ENCODE measurements around a stretch of chr11.

GRCh38 chr11:75208930-75209831, 31.4 kb upstream of the TPBGL start:
- RAMPAGE, long total RNA, result no peak
- RRBS, result no CpG with 5 or more reads among the region's 5 CpGs
PRO-cap:
- standard, result no peak
- CoPRO, capped RNA only, 2 experiments, result no peak in any of the 2 experiments
- CoPRO, capped and uncapped RNA, 2 experiments, result no peak in any of the 2 experiments
- CoPRO, uncapped RNA only, 2 experiments, result no peak in any of the 2 experiments
CAGE:
- cytosol, long polyA plus RNA, result no peak
- long polyA plus RNA, result no peak
- nucleolus, long total RNA, result no peak
- nucleus, long polyA plus RNA, result no peak

GRCh38 chr11:75261915-75262327, 21.3 kb downstream of the TPBGL start:
- RAMPAGE, long total RNA, result no peak
- RRBS, result no CpG with 5 or more reads among the region's 6 CpGs
PRO-cap:
- standard, result no peak
- CoPRO, capped RNA only, 2 experiments, result no peak in any of the 2 experiments
- CoPRO, capped and uncapped RNA, 2 experiments, result no peak in any of the 2 experiments
- CoPRO, uncapped RNA only, 2 experiments, result peak in 1 of 2 experiments; most common minus-strand start chr11:75262124 (in 1)
CAGE:
- cytosol, long polyA plus RNA, result no peak
- long polyA plus RNA, result no peak
- nucleolus, long total RNA, result no peak
- nucleus, long polyA plus RNA, result no peak

DNA sequence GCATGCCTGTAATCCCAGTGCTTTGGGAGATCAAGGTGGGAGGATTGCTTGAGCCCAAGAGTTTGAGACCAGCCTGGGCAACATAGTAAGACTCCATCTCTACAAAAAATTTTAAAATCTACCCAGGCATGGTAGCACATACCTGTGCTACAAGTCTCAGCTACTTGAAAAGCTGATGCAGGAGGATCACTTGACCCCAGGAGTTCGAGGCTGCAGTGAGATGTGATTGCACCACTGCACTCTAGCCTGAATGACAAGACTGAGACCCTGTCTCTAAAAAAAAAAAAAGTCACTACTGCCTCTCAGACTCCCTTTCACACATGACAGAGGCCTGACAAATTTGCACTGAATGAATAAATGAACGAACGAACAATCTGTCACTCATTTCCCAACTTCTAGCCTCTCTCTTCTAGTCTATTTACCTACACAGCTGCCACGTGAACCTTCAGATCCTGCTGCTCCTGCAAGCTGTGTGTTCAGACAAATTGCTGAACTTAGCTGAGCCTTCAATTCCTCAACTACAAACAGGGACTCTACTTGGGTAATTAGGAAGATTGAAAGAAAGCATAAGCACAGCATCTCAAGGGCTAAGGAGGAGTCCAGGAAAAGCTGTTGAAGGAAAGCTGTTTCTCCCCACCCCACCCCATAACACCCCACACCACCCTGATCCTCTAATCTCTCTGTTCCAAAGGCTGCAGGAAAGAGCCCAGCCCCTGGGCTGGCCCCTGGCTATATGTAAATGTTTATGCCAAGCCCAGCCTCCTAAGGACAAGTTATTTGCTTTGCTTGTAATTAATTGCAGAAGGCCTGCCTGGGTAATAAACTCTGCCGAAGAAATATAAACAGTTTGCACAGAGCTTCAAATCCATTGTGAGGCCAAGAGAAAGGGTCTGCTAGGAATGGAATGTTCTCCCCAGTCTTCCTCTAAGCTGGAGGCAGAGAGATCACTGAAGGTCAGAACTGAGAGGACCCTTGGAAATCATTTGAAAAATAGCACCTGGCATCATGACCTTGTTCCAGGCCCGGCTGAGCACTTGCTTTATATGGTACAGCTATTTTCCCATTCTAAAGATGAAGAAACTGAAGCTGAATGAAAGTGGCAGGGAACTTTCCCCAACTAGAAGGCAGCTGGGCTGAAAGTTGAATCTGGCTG, 21.4 kb downstream of the ARRB1 start:
- RAMPAGE, long total RNA, result no peak
- RRBS, result no CpG with 5 or more reads among the region's 6 CpGs
PRO-cap:
- standard, result no peak
- CoPRO, capped RNA only, 2 experiments, result no peak in any of the 2 experiments
- CoPRO, capped and uncapped RNA, 2 experiments, result no peak in any of the 2 experiments
- CoPRO, uncapped RNA only, 2 experiments, result no peak in any of the 2 experiments
CAGE:
- cytosol, long polyA plus RNA, result no peak
- long polyA plus RNA, result no peak
- nucleolus, long total RNA, result no peak
- nucleus, long polyA plus RNA, result no peak

GRCh38 chr11:75369812-75370355, 18.4 kb upstream of the ARRB1 start:
- RAMPAGE, long total RNA, result no peak
- RRBS, result no CpG with 5 or more reads among the region's 6 CpGs
PRO-cap:
- standard, result no peak
- CoPRO, capped RNA only, 2 experiments, result no peak in any of the 2 experiments
- CoPRO, capped and uncapped RNA, 2 experiments, result no peak in any of the 2 experiments
- CoPRO, uncapped RNA only, 2 experiments, result no peak in any of the 2 experiments
CAGE:
- cytosol, long polyA plus RNA, result no peak
- long polyA plus RNA, result no peak
- nucleolus, long total RNA, result no peak
- nucleus, long polyA plus RNA, result no peak

GRCh38 chr11:75563127-75563662, 1.1 kb downstream of the SERPINH1 start:
- RAMPAGE, long total RNA, result no peak
- RRBS, result 6% methylated on average over 3 of the region's 12 CpGs
PRO-cap:
- standard, result bidirectional peak, plus-strand start at chr11:75563272, minus-strand start at chr11:75563312
- CoPRO, capped RNA only, 2 experiments, result no peak in any of the 2 experiments
- CoPRO, capped and uncapped RNA, 2 experiments, result no peak in any of the 2 experiments
- CoPRO, uncapped RNA only, 2 experiments, result no peak in any of the 2 experiments
CAGE:
- cytosol, long polyA plus RNA, result no peak
- long polyA plus RNA, result no peak
- nucleolus, long total RNA, result no peak
- nucleus, long polyA plus RNA, result no peak

DNA sequence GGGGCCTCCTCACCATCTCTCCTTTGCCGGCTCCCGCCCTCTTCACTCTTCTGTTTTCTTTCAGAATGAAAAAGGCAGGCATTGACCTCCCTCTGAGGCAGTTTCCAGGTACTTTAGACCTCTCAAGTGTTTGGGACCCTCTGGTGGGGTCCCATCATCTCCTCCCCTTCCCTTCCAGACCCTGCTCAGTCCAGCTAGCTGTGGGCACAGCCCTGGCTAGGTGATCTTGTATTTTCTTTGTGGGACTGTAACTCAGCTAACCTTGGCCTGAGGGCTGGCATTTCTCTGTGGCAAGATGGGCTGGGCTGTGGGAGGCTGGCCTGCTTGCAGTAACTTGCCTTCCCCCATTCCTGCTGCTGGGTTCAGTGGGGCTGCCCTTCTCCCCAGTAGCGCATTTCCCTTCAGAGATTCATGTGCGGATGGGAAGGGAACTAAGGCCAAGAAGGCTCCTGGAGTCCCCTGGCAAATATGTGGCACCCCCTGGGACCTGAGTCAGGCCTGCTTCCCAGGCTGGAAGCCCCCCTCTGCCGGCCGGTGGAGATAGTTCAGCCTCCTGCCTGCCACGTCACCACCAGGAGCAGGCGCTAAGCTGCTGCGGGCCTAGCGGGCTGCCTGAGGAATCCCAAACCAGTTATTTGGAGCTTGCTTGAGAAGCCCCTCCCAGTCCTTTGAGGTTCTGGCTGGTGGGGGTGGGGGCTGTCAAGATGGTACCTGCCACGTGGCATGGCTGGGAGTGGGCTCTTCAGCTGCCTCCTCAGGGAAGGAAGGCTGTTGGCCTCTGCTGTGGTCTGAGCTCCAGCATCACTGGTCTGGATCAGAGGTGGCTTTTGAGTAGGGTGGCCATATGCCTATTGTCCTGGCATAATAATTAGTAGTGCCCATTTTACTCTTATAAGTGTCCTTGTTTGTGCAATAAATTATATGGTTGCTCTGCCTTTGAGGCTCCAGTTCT, 1.9 kb downstream of the SERPINH1 start:
- RAMPAGE, long total RNA, result no peak
- RRBS, result no CpG with 5 or more reads among the region's 11 CpGs
PRO-cap:
- standard, result bidirectional peak, plus-strand start at position 659 of the sequence, minus-strand start at position 526 of the sequence
- CoPRO, capped RNA only, 2 experiments, result peak in 1 of 2 experiments; most common plus-strand start position 551 of the sequence (in 1); most common minus-strand start position 470 of the sequence (in 1)
- CoPRO, capped and uncapped RNA, 2 experiments, result no peak in any of the 2 experiments
- CoPRO, uncapped RNA only, 2 experiments, result no peak in any of the 2 experiments
CAGE:
- cytosol, long polyA plus RNA, result no peak
- long polyA plus RNA, result no peak
- nucleolus, long total RNA, result no peak
- nucleus, long polyA plus RNA, result no peak

DNA sequence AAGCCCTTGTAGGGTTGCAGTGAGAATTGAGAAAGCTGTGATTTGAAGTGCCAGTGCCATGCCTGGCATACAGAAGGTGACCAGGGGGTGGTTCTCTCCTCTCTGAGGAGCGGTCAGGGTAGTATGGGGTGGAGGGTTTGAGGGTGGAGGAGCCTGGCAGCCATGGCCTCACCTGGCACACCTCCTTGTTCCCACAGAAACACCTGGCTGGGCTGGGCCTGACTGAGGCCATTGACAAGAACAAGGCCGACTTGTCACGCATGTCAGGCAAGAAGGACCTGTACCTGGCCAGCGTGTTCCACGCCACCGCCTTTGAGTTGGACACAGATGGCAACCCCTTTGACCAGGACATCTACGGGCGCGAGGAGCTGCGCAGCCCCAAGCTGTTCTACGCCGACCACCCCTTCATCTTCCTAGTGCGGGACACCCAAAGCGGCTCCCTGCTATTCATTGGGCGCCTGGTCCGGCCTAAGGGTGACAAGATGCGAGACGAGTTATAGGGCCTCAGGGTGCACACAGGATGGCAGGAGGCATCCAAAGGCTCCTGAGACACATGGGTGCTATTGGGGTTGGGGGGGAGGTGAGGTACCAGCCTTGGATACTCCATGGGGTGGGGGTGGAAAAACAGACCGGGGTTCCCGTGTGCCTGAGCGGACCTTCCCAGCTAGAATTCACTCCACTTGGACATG, 9.7 kb downstream of the SERPINH1 start:
- RAMPAGE, long total RNA, result no peak
- RRBS, result 88% methylated on average over 3 of the region's 21 CpGs
PRO-cap:
- standard, result no peak
- CoPRO, capped RNA only, 2 experiments, result no peak in any of the 2 experiments
- CoPRO, capped and uncapped RNA, 2 experiments, result no peak in any of the 2 experiments
- CoPRO, uncapped RNA only, 2 experiments, result no peak in any of the 2 experiments
CAGE:
- cytosol, long polyA plus RNA, result no peak
- long polyA plus RNA, result no peak
- nucleolus, long total RNA, result no peak
- nucleus, long polyA plus RNA, result no peak

DNA sequence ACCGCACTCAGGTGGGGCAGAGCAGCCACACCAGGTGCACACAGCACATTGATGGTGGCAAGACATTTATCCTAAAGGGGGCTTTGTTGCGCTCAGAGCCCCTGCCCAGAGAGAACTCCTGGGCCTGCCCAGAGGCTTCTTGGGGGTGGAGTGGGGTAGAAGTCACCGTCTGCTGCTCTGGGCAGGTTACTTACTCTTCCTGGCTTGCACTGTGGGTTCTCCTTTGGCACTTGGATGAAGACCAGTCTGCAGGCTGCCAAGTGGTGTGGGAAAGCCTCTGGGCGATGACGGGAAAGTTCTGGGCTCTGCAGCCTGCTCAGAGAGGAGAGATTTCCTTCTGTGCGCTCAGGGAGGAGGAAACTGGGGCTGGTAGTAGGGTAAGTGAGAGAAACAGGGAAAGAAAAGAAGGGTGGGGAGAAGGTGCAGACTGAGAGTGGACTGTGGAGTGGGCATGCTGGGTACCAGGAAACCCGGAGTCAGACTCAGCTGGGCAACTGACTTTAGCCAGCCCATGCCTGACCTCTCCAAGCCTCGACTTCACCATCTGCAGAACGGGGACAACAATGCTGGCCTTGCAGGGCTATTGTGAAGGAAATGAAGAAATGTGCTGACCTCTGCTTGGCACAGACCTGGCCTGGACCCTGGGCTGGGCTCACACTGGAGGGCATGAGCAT, 511 bp downstream of the MOGAT2 start:
- RAMPAGE, long total RNA, result no peak
- RRBS, result no CpG with 5 or more reads among the region's 9 CpGs
PRO-cap:
- standard, result no peak
- CoPRO, capped RNA only, 2 experiments, result no peak in any of the 2 experiments
- CoPRO, capped and uncapped RNA, 2 experiments, result no peak in any of the 2 experiments
- CoPRO, uncapped RNA only, 2 experiments, result no peak in any of the 2 experiments
CAGE:
- cytosol, long polyA plus RNA, result no peak
- long polyA plus RNA, result no peak
- nucleolus, long total RNA, result no peak
- nucleus, long polyA plus RNA, result no peak

GRCh38 chr11:75719108-75719532, 1.5 kb downstream of the MOGAT2 start:
- RAMPAGE, long total RNA, result no peak
- RRBS, result no CpG with 5 or more reads among the region's 3 CpGs
PRO-cap:
- standard, result no peak
- CoPRO, capped RNA only, 2 experiments, result no peak in any of the 2 experiments
- CoPRO, capped and uncapped RNA, 2 experiments, result no peak in any of the 2 experiments
- CoPRO, uncapped RNA only, 2 experiments, result no peak in any of the 2 experiments
CAGE:
- cytosol, long polyA plus RNA, result no peak
- long polyA plus RNA, result no peak
- nucleolus, long total RNA, result no peak
- nucleus, long polyA plus RNA, result no peak

DNA sequence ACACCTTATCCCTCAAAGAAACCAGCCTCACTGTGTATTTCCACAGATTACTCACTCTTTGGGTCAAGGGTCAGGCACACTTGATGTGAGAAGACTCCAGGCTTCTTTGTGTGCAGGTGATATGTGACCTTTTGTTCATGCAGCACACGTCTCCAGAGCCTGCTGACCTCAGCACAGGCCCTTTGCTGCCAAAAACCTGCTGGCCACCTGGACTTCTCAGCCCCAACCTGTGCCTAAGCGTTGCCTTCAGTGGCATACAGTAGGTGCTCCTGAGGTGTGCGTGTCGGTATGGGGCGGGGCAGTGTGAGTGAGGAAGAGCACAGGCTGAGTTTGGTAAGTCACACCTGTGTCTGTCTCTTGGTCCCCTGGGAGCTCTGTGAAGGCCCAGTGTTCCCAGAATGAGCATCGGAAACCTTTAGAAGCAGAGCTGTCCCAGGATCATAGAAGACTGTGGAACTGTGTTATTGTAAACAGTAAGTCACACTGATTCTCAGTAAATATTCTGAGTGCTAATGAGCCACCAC, 58.0 kb downstream of the WNT11 start:
- RAMPAGE, long total RNA, result no peak
- RRBS, result no CpG with 5 or more reads among the region's 6 CpGs
PRO-cap:
- standard, result no peak
- CoPRO, capped RNA only, 2 experiments, result no peak in any of the 2 experiments
- CoPRO, capped and uncapped RNA, 2 experiments, result no peak in any of the 2 experiments
- CoPRO, uncapped RNA only, 2 experiments, result no peak in any of the 2 experiments
CAGE:
- cytosol, long polyA plus RNA, result no peak
- long polyA plus RNA, result no peak
- nucleolus, long total RNA, result no peak
- nucleus, long polyA plus RNA, result no peak

- RAMPAGE, long total RNA, result no peak
- RRBS, result no CpG with 5 or more reads among the region's 4 CpGs
PRO-cap:
- standard, result no peak
- CoPRO, capped RNA only, 2 experiments, result no peak in any of the 2 experiments
- CoPRO, capped and uncapped RNA, 2 experiments, result no peak in any of the 2 experiments
- CoPRO, uncapped RNA only, 2 experiments, result no peak in any of the 2 experiments
CAGE:
- cytosol, long polyA plus RNA, result no peak
- long polyA plus RNA, result no peak
- nucleolus, long total RNA, result no peak
- nucleus, long polyA plus RNA, result no peak
These were observed 10.5 kb downstream of the EMSY start for GRCh38 chr11:76455191-76455841.

DNA sequence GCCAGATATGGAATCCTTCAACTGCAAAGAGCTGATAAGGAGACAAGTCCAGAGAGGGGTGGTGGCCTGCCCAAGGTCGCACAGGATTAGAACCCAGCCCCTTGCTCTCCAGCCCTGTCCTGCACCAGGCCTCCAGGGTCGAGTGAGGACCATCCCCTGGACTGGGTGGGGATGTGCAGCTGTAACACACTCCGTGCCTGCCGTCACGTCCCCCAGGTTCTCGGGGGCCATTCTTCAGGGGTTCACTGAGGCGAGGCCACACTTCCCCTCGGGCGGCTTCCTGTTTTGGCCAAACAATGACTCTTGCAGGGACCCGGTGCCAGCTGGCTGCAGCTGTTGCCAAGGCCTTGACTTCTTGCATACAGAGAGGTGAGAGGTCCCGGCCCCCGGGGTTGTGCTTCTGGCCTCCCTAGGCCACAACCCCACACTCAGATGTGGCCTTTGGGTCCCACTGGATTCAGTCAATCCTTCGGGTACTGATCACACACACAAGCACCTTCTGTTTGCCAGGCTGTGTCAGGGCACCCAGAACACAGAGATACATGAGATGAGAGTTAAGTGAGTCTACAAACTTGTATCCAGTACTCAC, 33.0 kb downstream of the LRRC32 start:
- RAMPAGE, long total RNA, result no peak
- RRBS, result 7% methylated on average over 2 of the region's 13 CpGs
PRO-cap:
- standard, result no peak
- CoPRO, capped RNA only, 2 experiments, result no peak in any of the 2 experiments
- CoPRO, capped and uncapped RNA, 2 experiments, result no peak in any of the 2 experiments
- CoPRO, uncapped RNA only, 2 experiments, result no peak in any of the 2 experiments
CAGE:
- cytosol, long polyA plus RNA, result no peak
- long polyA plus RNA, result no peak
- nucleolus, long total RNA, result no peak
- nucleus, long polyA plus RNA, result no peak

DNA sequence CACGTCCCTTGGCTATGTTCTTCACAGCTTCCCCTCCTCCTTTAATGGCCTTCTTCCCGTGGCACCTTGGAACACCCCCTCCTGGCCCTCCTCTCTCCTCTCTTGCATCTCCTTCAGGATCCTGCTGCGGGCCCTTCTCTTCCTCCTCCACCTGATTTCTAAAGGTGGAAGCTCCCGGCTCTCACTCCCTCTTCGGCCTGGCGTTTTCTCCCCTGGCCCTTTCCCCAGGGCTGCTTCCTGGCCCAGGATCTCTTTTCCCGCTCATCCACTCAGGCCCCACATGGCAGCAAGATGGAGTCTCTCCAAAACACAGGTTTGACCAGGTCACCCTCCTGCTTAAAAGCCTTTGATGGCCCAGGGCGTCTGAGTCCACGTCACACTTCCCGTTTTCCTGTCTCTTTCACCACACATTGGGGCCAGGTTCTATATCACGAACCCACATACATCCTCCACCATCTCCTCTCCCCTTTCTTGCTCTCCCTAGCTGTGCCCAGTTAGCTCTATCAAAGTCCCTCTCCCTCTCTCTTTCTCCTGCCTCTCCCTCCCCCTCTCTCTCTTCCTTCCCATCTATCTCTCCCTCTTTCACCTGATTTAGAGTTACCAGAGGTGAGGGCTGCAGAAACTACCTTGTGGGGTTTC, 7.7 kb upstream of the LRRC32 start:
- RAMPAGE, long total RNA, result no peak
- RRBS, result no CpG with 5 or more reads among the region's 11 CpGs
PRO-cap:
- standard, result no peak
- CoPRO, capped RNA only, 2 experiments, result no peak in any of the 2 experiments
- CoPRO, capped and uncapped RNA, 2 experiments, result no peak in any of the 2 experiments
- CoPRO, uncapped RNA only, 2 experiments, result no peak in any of the 2 experiments
CAGE:
- cytosol, long polyA plus RNA, result no peak
- long polyA plus RNA, result no peak
- nucleolus, long total RNA, result no peak
- nucleus, long polyA plus RNA, result no peak

GRCh38 chr11:76770497-76771542, 12.3 kb upstream of the TSKU start:
- RAMPAGE, long total RNA, result no peak
- RRBS, result no CpG with 5 or more reads among the region's 7 CpGs
PRO-cap:
- standard, result no peak
- CoPRO, capped RNA only, 2 experiments, result no peak in any of the 2 experiments
- CoPRO, capped and uncapped RNA, 2 experiments, result no peak in any of the 2 experiments
- CoPRO, uncapped RNA only, 2 experiments, result no peak in any of the 2 experiments
CAGE:
- cytosol, long polyA plus RNA, result no peak
- long polyA plus RNA, result no peak
- nucleolus, long total RNA, result no peak
- nucleus, long polyA plus RNA, result no peak

DNA sequence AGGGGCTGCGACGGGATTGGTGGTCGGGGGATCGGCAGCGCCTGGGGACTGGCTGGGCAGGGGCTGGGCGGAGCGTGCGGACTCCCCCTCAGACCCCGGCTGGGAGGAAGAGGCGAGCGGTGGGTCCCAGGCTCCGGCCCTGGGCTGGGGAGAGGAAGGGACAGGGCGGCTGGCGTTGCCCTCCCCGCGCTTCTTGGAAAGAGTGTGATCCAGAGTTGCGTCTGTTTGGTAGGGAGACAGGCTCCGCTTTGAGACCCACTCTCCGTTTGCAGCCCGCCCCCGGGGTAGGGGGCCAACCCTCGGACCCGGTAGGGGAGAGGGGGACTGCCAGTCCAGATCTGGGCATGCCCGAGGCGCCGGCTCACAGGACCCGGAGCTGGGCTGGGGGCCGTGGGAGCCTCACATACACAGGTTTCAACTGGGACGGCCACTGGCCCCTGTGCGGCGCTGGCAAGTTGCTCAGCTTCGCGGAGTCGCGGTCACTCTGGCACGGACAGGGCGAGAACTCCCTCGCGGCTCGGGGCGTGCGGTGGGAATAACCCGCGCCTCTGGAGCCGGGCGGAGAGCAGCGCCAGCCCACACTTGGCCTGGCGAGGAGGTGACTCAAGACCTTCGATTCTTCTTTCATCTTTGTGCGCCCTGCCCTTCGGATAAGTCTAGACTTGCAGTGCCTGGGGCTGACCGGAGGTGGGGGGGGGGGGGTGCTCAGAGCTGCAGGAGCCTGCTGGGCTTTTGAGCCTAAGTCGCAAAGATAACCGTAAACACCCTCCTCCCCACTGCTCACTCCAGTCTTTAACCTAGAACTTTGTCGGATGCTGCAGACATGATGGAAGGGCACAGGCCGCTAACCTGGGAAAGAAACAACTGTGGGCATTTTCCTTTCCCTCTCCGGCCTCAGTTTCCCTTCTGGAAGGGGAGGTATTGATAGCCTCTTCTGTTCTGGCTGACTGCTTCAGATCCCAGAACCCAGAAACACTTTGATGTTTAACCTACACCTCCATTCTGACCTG, 1.2 kb downstream of the TSKU start:
- RAMPAGE, long total RNA, result no peak
- RRBS, result 5% methylated on average over 4 of the region's 57 CpGs
PRO-cap:
- standard, result bidirectional peak, plus-strand start at position 91 of the sequence, minus-strand start outside the sequence; bidirectional peak, plus-strand start at position 808 of the sequence, minus-strand start at position 652 of the sequence
- CoPRO, capped RNA only, 2 experiments, result peak in 2 of 2 experiments; most common plus-strand start position 776 of the sequence (in 1); most common minus-strand start position 605 of the sequence (in 2)
- CoPRO, capped and uncapped RNA, 2 experiments, result no peak in any of the 2 experiments
- CoPRO, uncapped RNA only, 2 experiments, result no peak in any of the 2 experiments
CAGE:
- cytosol, long polyA plus RNA, result no peak
- long polyA plus RNA, result no peak
- nucleolus, long total RNA, result no peak
- nucleus, long polyA plus RNA, result no peak

- RAMPAGE, long total RNA, result no peak
- RRBS, result 94% methylated on average over 18 of the region's 33 CpGs
PRO-cap:
- standard, result no peak
- CoPRO, capped RNA only, 2 experiments, result no peak in any of the 2 experiments
- CoPRO, capped and uncapped RNA, 2 experiments, result no peak in any of the 2 experiments
- CoPRO, uncapped RNA only, 2 experiments, result no peak in any of the 2 experiments
CAGE:
- cytosol, long polyA plus RNA, result no peak
- long polyA plus RNA, result no peak
- nucleolus, long total RNA, result no peak
- nucleus, long polyA plus RNA, result no peak
These were observed 12.5 kb downstream of the TSKU start for GRCh38 chr11:76795489-76796196.

GRCh38 chr11:76919825-76920756, 59.4 kb downstream of the ACER3 start:
- RAMPAGE, long total RNA, result no peak
- RRBS, result no CpG with 5 or more reads among the region's 7 CpGs
PRO-cap:
- standard, result no peak
- CoPRO, capped RNA only, 2 experiments, result no peak in any of the 2 experiments
- CoPRO, capped and uncapped RNA, 2 experiments, result no peak in any of the 2 experiments
- CoPRO, uncapped RNA only, 2 experiments, result no peak in any of the 2 experiments
CAGE:
- cytosol, long polyA plus RNA, result no peak
- long polyA plus RNA, result no peak
- nucleolus, long total RNA, result no peak
- nucleus, long polyA plus RNA, result no peak